Neural progenitor cell (in vitro differentiated cells): Measurements from ENCODE around the genes E2F2 and ID3.

- RAMPAGE, long total RNA: no peak
These were observed 27.5 kb upstream of the TCEA3 start for GRCh38 chr1:23451891-23452519.

DNA sequence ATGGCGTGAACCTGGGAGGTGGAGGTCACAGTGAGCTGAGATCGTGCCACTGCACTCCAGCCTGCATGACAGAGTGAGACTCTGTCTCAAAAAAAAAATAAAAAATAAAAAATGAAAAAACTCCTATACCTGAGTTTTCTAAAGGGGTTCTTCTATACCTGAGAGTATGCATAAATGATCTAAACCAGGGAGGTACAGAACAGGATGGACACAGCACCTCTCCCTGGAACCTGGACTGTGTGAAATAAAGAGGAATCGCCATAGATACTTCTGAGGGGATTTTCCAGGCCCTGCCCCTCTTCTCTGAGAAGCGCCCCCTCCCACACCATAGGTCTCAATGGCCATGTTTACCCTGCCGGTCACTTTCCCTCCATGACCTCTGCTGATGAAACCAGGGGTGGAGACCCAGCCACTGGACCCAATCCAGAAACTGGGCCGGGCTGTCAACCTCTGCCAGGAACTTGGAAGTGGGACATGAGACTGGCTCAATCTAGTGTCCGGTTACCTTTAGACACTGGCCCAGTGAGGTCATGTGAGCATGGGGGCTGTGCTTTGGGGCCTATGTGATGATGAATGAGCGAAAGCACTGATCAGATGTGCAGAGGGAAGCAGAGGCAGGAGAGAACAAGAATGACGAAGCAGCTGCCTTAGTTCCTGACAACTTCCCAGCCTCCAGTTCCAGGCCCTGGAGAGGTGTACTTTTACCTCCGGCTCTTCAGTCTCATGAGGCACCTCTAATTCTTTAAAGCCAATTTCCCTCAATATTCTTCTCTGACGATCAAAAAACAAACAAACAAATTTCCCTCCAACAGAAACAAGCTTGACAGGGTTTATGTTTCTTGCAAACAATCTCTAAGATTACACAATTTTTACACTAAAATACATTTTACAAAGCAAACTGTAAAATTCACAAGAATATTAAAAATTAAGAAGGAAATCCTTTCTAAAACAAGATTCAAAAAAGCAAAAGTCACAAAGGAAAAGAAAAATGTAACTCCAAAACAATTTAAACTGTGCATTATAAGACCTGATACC is 5.0 kb downstream of the ASAP3 start:
- RAMPAGE, long total RNA: no peak

DNA sequence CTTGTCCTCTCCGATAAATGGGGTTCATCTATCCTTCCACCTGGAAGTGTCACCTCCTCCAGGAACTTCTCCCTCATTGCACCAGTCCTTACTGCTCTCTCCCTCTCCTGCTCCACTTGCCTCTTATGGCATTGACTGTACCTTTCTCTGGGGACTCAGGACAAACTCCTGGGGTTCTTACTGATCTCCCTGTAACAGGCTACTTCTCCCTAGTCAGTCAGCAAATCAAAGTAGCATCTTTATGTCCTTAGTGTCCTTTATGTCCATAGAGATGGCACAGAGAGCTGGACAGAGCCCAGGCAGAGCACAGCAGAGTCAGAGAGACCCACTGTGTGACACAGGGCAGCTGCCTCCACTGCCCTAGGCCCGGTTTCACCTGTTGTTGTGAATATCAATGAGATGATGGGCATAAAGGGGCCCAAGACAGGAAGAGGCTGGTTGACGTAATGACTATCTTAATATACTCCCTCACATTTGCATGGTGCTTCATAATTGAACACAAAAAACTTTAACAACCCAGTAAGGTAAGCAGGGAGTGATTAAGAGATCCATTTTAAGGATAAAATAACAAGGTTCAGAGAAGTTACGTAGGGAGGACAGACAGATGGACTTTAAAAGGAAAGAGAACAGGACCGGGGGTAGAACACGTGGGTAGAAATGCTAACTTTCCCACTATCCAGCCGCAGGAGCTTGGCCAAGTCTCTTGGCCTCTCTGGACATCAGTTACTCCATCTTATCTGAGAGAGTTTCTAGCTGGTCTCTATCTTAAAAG is 3.4 kb downstream of the ASAP3 start:
- RAMPAGE, long total RNA: no peak

- RAMPAGE, long total RNA: no peak
These were observed 6.1 kb downstream of the E2F2 start for GRCh38 chr1:23524646-23525672.

DNA sequence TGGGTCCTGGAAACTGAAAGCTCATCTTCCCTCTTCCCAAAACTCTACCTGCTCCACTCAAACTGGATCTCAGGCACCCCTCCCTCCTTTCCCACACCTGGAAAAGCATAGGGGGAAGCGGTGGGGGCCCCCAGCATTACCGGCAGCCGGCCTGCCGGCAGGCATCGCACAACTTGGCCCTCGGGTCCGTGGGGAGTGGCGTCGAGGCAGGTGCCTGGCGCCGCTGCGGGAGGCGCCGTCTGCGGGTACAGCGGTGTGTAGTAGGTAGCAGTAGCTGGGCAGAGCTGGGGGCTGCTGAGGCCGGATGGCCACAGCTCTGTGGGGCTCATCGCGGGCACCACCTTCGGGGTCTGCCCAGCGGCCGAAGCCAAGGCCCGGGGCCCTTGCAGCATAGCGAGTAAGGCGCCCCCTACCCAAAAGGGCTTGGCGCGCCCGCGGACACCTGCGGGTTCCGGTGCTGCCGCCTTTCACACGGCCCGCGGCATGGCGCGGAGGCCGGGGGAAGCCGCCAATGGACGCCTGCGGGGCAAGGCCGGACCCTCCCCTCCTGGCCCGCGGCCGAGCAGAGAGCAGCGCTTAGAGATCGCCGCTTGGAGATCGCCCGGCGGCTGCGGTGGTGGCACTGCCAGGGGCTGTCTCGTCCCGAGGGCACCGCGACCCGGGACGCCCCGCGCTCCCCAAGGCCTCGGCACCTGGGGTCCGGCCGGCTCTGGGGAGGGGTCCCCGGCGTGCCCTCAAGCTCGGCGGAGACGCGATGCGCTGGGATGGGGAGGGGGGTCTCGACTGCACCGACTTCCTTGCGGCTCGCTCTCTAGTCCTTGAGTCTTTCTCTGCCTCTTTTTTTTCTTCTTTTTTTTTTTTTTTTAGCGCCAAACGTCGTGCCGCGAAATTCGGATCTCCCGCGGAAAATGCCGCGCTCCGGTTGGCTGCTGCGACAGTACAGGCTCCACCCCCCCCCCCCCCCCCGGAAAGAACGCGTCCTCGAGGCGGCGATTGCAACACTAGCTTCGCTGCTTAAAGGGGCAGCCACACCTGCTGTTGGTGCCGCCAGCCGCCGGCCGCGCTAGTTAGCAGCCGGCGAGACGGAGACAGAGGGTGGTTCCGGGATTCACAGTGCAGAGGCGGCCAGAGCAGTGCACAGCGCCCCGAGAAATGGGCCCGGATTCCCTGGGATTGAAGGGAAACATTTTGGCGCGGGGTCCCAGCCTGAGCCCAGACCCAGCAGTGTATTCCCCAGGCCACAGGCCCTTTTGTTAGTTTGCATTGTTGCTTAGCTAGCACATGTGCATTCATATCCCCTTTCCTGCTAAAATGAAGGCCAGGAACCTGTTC is at the start of gene E2F2:
TSS of gene E2F2 (minus strand) at position 832 of the 1,332 bp plus-strand sequence.
- RAMPAGE, long total RNA: no peak

DNA sequence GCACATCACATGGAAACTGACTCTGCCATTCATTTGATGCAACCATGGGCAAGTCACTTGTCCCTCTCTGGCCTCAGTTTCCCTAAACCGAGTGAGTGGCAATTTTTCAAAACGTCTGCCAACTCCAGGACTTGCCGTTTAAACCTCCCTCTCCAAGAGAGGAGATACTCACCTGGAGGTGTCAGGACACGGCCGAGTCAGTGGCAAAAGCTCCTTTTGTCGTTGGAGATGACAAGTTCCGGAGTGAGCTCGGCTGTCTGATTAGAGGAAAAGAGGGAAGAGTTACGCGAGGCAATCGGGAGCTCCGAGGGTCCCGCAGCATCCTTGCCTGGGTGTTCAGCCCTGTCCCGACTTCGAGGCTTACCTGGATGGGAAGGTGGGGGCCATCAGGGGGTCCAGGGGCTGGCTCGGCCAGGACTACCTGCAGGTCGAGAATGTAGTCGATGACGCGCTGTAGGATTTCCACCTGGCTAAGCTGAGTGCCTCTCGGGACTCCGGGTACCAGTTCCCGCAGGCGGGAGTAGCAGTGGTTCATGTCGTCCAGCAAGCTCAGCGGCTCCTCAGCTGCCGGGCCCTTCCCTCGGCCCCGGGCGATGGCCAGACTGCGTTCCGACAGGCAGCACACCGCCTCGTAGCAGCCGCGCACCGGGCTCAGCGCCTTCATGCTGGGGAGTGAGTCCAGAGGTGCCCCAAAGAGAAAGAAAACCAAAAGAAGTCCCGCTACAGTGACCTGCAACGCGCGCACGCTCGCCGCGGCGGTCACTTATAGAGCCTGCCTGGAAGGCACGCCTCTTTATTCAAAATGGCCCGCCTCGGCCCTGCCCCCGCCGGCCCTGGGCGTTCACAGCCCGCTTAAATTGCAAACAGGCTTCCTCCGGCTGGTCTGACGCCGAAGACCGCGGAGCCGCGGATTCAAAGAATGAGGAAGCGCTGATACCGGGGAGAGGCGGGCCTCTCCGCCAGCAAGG is at the start of gene ID3:
TSS of gene ID3 (minus strand) at position 739 of the 968 bp plus-strand sequence.
- RAMPAGE, long total RNA: start-site peak on the minus strand centred at position 713 of the sequence, 66 bp wide, 2,066 and 6,205 reads in 2 replicates; start-site peak on the plus strand centred at position 870 of the sequence, 39 bp wide, 6 and 65 reads in 2 replicates

- RAMPAGE, long total RNA: no peak
These were observed 9.9 kb upstream of the ID3 start for GRCh38 chr1:23569205-23569553.

DNA sequence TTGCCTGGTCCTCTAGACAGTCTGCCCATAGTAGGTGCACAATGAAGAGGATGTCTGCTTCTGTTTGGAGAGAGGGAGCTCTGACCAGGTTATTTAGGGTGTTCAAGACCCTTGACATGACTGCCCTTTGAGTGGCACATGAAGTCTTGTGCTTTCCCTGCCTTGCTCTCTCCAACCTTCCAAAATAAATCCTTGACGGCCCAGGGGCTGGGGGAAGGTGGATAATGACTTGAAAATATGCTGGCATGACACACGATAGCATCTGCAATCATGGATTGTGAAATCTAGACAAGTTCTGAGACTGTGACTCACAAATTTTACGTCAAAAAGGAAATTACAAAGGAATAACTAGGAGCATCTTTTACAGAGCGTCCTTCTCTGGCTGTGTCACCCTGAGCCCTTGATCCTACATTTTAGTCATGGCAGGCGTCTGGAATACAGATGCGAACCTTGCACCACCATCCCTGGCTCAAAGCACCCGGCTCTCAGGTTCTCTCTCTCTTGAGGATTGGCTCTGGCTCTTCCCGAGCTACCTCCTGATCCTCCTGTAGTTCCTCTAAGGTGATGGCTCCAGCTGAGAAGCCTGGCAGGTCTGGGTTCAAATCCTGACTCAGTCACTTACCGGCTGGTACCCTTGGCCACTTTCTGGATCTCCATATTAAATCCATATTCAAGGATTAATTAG is 26.3 kb upstream of the ID3 start:
- RAMPAGE, long total RNA: no peak

GRCh38 chr1:23787142-23787741 is 3.7 kb upstream of the LYPLA2 start:
- RAMPAGE, long total RNA: no peak

DNA sequence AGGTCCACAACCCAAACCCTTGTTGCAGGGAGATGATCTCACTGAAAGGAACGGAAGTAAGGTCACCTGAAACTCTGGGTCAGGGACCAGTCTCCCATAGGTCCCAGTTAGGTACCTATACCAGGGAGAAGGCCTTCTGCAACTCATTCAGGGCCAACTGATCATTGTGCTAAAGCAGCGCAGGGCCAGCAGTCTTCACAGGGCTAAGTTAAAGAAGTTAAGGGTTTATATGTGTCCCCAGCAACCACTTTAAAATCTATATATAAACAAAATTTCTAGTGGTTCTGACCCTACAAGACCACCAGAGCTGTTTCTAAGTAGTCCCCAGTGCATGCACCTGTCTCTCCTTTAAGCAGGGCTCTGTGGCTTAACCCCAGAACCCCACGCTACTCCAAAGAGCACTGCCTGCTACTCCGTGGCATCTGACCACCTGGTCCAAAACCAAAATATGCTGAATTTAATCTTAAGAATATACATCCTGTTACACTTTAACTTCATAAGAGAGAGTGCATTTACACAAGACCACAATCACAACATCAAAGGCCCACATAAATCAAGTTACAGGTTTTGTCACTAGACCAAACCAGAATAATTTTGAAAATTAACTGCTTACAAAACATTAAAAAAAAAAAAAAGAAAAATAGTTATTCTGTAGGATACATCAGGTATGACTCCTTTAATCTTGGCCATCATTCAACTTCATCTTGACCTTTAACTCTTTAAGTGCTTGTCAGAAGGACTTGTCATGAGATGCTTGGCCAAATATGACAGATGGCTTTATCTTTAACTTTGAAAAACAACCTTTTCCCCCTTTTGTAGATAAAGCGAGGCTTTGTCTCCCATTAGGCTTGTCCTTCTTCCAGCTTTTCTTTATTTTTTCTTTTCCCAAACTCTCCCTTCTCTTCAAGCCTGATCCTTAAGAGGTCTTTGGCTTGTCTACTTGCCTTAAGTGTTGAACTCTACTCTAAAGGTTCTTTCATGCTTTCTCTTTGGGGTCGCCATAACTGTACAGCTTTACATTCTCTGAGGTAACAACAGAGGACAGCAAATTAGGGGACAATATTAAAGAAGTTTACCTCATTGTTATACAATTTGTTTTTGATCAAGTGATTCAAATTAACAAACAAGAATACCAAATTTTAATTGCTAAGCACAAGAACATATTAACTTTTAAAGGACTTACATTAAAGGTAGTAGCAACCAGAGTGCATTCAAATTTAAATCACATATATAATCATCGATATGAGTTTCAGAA is 2.4 kb downstream of the SRSF10 start:
- RAMPAGE, long total RNA: no peak

DNA sequence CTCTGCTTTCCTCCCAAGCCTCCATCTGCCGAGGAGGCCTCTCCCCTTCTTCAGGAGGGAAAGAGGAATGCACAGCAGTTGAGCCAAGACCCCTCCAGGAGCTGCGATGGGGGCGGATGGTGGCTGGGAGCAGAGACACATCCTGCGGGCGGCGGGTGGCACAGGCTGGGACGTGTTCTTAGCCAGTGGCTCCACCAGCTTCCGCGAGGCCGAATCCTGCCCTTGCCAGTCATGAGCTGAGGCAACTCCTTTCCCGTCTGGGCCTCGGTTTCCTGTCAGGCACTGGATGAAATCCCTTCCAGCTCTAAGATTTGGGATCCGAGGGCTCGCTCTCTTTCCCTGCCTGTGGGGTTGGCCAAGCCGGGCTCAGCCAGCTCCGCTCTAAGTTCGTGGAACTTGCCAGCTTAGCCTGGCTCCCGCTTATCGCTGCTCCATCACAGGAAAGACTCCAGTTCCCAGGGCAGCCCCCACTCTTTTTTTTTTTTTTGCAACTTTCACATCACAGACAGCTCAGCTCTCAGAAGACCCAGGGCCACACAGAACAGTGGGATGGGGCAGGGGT is 584 bp downstream of the MYOM3 start:
- RAMPAGE, long total RNA: no peak

DNA sequence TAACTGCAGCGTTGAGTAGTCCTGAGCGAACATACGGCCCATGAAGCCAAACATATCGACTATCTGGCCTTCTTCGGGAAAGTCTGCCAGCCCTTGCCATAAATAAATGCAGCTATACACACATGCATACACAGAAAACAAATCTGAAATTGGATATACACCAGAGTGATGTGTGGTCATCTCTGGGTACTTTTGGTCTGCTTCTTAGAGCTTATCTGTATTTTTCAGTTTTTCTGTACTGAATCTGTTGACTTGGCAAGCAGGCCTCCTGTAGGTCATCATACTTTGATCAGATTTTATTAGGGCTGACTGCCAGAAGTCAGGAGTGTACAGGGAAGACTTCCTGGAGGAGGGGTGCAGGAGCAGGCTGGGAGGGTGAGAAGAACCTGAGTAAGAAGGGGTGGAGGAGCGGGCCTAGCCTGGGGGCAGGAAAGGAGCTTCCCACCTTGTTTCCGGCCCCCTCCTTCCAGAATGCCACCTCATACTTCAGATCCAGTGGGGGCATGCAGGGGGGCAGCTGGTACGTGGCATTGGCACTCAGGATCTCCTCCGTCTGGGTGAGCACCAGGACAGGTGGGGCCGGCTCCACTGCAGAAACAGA is 18.3 kb upstream of the IL22RA1 start:
- RAMPAGE, long total RNA: no peak

- RAMPAGE, long total RNA: no peak
These were observed 12.2 kb upstream of the IFNLR1 start for GRCh38 chr1:24199198-24199727.

GRCh38 chr1:24205900-24206508 is 18.9 kb upstream of the IFNLR1 start:
- RAMPAGE, long total RNA: no peak

- RAMPAGE, long total RNA: no peak
These were observed 20.7 kb downstream of the STPG1 start for GRCh38 chr1:24392849-24393331.

- RAMPAGE, long total RNA: no peak
These were observed 1.9 kb downstream of the NCMAP start for GRCh38 chr1:24557620-24558420.

DNA sequence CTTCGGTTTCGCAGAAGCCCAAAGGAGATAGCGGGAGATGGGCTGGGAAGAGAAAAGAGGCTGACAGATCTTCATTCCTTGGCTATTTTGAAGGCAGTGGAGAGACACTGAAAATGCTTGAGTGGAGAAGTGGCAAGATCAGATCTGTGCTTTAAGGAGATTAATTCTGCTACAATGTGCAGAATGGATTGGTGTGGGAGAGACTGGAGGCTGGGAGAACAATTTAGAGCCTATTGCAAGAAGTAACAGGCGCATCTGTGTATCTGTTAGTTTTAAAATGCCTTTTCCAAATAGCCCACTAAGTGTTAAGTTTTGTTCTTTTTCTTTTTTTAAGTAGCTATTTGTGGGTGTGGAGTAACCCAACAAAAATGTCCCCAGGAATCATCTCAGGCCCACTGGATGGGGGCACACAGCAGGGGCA is 24.0 kb upstream of the SRRM1 start:
- RAMPAGE, long total RNA: no peak

DNA sequence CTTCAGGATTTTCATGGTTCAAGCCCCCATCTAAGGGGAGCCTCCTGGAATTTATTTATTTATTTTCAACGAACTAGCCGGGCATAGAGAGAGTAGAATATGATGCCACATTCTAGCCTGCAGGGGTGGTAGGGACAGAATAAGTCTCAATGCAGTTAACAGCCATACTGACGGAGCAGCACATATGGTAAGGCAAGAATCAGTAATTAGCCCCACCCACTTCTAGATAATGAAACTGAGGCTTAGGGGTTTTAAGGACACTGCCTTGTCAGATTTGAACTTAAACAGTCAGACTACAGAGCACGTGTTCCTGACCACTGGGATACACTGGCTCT is 1.9 kb upstream of the CLIC4 start:
- RAMPAGE, long total RNA: no peak

DNA sequence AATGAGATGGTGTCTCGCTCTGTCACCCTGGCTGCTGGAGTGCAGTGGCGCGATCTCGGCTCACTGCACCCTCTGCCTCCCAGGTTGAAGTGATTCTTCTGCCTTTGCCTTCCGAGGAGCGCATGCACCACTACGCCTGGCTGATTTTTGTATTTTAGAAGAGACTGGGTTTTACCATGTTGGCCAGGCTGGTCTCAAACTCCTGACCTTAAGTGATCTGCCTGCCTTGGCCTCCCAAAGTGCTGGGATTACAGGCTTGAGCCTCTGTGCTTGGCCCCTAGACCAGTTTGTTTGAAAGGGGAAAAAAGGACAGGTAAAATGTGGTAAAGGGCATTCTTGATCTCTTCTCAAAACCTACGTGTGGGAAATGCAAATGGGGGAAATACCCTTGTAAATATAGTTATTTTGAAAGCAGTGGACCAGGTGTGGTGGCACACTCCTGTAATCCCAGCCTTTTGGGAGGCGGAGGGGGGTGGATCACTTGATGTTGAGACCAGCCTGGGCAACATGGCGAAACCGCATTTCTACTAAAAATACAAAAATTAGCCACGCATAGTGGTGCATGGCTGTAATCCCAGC is 3.4 kb downstream of the CLIC4 start:
- RAMPAGE, long total RNA: no peak

DNA sequence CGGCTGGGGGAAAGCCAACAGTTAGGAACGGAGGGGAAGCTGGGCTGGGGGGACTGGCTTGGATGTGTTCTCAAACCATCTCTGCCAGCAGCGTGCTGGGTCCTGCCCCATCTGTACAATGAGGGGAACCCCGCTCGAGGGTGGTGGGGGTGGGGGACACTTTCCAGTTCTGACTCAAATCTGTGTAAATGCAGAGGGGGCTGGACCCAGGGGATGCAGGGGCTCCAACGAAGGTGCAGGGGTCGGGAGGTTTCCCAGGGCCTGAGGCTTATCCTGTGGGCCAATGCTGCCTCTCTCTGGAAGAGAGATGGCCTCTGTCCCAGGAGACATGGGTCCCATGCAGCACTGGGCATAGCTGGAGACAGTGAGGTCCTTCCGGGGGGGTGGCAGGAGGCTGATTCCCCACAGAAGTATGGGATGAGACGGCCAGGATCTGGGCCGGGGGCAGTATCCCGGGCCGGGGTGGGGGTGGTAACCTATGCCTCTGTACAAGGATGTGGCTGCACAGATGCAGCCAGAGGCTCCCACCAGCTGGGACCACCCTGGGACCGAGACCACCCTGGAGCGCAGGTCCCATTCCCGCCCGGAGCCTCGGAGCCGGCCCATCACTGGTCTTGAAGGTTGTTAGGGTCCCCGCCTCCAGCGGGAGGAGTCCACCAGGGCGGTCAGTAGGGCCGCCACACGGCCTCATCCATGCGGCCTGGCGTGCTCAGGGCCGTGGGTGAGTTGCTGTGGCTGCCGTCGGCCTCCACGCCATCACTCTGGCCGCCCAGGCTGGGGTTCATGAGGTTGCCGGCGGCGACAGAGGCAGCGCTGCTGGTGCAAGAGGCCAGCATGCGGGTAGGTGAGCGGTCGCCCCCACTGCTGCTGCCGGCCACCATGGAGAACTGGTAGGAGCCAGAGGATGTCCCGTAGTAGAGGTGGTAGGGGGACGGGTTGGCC is 28.3 kb downstream of the RUNX3 start:
- RAMPAGE, long total RNA: no peak